AG04449 (cell line): ENCODE measurements around the gene MPHOSPH10.

DNA sequence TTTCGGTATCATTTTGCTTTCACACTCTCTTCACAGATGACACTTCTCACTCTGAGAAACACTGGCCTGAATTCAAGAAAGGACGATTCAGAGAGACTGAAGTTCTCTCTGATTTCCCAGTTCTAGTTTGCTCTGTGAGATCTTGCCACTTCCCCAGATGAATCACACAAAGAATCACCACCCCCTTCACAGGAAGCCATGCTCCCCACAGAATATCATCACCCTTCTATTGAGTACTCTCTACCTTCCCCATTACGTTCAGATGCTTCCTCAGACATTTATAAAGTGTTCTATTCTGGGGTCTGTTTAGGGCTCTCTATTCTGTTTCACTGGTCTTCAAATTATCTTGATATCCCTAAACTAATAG, 16.1 kb upstream of the CD207 start:
- RRBS, result no CpG with 5 or more reads among the region's 3 CpGs

DNA sequence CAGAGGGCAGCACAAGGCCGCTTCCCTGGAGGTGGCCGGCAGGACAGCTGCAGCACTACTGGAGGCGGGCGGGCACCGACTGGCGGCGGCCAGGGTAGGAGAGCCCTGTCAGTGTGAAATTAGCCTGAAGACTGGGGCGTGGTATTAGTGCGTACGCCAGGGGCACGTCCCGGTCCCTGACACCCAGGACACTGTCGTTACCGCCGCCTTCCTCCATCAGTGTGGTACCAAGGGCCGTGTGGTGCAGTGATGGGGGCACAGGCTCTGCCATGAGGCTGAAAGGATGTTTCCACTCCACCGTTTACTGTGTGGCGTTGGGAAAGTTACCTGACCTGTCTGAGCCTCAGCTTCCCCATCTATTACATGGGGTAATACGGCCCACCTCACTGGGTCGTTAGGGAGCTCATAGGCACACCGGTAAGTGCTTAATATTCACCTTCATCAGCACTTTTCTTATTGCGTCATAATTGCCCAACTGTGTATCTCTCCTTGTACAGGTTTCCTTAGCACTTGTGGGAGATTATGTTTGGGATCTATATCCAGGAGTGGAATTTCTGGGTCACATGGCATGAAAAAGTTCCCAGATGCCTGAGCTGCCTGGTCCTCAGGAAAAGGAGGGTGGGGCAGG, 28.6 kb upstream of the VAX2 start:
- RRBS, result 0% methylated on average over 2 of the region's 22 CpGs

DNA sequence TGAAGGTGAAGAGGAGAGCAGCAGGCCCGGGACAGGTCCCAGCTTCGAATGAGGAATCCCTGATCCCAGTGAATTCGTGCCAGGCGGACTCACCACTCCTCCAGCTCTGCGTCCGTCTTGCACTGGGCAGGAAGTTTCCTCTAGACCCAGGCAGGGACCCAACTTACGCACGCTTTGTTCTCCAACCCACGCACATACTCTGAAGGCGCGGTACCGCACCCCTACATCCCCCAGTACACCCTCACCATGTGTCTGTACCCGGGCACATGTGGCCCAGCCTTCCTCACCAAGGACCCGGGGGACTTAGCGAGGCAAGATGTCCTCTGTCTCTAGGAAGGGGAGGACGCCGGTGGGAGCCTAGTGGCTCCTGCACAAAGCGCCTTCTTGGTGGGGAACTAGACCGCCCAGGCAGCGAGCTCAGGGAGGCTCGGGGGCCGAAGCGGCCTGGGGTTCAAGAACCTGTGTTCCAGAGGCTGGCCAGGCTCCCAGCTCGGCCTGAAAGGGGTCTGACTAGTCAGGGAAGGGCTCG, 3.1 kb upstream of the VAX2 start:
- RRBS, result 13% methylated on average over 2 of the region's 25 CpGs

DNA sequence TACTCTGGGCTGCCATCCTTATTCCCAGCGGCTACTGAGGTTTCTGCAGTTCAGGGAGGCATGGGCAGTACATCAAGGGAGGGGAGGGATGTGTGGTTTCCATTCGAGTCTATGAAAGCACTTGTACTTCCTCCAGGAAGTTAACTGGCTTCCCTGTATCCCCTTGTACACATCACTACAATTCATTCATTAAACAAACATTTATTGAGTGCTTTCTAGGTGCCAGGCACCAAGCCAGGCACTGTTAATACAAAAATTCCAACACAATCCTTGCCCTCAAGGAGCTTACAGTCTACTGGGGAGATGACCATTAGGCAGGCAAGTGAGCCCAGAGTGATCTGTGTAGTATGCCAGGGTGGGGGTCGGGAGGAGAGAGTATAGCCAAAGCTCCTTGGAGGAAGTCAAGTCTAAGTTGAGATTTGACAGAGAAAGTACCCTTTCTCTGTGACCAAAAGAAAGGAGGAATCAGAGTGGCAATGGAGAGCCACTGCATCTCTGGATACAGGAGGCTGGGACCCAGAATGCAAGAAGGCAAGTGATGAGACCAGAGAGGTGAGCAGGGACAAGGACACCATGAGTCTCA, 7.4 kb downstream of the ANKRD53 start:
- RRBS, result no CpG with 5 or more reads among the region's 3 CpGs

- RRBS, result no CpG with 5 or more reads among the region's 5 CpGs
Measured at GRCh38 chr2:71064441-71065143, 3.9 kb upstream of the NAGK start.

DNA sequence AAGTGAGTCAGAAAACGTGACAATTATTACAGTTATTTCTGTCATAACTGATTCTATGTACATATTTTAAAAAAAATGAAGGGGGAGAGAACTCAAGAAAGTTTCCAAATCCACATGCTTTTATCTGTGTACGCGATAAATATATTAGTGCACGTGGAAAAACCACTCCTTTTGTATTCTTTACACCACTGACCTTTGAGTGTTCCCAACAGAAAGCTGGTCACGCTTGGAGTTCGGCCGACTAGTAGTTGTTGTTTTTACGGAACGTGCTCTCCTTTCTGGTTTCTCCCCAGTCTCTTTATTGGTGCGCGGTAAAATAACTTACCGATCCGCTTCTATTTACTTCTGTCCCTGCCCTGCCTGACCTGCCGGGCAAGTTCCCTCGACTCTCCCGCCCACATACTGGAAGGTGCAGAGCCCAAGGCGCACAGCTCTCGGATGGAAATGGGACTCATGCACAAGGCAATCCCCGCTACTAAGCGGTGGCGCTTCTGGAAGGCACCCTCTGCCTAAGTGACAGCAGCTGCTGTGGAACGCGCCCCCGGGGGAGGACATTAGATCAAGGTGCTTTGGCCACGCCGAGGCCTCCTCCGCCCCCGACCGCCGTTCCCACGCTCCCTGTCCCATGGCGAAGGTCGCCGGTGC, 383 bp downstream of the MCEE start:
- RRBS, result 1% methylated on average over 6 of the region's 34 CpGs

DNA sequence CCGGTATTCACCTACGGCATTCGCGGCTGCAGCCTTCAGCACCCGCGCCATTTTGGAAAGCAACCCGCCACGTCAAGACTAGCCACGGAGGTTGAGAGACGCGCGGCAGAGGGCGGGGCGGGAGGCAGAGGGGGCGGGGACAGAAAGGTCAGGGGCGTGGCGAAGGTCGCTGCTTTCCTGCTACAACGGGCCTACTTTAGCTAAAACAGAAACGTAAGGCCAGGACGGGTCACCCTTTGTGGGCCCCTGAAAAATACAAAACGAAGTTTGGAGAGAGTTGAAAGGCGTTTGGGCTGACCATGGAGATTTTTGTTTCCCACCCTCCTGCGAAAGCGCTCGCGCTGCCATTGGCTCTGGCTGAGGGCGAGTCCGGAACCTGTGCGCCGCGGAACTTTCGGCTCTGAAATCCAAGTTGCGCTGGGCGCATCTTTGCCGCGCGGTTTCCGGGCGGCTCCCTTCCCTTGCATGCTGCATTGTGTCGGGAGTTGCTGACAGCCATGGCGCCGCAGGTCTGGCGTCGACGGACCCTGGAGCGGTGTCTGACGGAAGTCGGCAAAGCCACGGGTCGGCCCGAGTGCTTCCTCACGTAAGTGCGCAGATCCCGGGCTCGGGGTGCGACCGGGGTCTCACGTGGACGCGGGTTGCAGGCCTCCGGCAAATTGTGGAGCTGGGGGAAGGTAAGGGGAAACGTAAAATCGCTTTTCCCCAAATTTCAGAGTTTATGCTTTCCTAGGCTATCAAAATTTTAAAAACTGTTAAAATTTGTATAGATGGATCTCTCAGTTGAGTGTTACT, at the start of gene MPHOSPH10:
Gene MPHOSPH10 (plus strand): TSS at position 466 of the 795 bp plus-strand sequence.
- RRBS, result 1% methylated on average over 11 of the region's 64 CpGs

GRCh38 chr2:71210131-71210799, 16.6 kb downstream of the PAIP2B start:
- RRBS, result no CpG with 5 or more reads among the region's 3 CpGs

- RRBS, result 4% methylated on average over 24 of the region's 98 CpGs
Measured at GRCh38 chr2:71276253-71277337, 49.7 kb upstream of the PAIP2B start.

GRCh38 chr2:71346934-71347821, 15.6 kb downstream of the ZNF638 start:
- RRBS, result no CpG with 5 or more reads among the region's 4 CpGs

DNA sequence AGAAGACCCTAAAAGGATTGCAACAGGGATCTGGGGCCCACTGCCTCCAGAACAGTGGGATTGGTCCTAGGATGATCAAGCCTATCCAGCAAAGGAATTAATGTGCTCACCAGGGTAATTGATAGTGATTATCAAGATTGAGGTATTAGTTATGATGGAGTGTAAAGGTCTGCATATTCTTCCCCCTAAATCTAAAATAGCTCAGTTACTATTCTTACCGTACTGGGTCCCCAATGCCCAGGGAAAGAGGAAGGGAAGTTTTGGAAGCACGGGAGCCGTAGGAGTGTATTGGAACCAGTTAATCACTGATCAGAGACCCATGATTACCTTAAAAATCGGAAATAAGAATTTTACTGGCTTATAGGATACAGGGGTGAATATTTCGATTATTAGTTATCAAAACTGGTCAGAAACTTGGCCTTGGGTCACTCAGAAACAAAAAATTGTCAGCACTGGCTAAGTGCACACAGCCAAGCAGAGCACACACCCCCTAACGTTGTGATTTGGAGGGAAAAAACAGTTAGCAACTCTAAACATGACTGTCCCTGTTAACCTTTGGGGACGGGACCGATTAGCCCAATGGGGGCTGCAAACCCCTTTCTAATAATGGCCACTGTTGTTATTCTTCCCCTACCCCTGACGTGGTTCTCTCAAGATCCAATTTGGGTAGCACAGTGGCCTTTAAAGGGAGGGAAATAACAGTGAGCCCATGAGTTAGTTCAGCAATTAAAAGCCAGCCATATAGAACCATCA, 58.9 kb downstream of the ZNF638 start:
- RRBS, result no CpG with 5 or more reads among the region's 9 CpGs

GRCh38 chr2:71469388-71469785, 2.9 kb downstream of the DYSF start:
- RRBS, result no CpG with 5 or more reads among the region's 2 CpGs

DNA sequence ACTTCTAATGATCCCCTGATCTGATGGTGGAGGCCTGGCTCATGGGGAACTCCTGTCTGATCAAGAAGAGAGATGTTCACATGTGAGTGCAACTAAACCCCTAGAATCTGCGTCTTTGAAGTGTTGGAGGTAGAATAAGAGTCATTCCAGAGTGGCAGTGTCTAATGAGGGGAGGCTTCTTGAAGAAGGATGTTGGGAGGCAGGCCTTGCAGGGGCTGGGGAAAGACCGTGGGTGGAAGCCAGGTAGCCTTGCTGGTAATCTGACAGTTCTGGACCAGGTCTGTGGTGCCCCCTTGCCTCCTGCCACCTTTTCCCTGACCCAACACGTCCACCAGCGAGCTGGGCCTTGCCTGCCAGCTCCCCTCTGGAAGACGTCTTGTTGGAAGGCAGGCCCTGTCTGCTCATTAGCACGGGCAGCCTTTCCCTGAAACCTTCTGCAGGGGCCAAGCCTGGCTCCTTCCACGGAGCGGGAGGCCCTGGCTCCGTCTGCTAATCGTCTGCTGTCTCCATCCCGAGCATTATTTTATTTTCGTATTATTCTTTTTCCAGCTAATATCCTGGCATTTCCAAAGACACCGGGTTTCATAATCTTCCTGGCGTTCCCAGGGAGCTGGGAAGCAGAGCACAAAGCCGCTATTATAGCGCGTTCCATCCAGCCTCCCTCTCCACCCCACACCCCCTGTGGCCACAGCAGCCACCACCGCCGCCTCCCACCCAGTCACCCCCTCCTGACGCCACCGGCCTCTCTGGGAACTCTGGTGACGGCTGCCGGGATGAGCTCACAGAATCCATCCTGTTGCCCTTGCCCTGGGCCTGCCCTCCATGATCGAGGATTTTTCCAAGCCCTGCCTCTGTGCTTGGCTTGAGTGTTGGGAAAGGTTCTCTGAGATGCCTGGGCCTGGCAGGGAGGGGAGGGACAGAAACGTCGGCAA, 112.2 kb downstream of the DYSF start:
- RRBS, result no CpG with 5 or more reads among the region's 26 CpGs

DNA sequence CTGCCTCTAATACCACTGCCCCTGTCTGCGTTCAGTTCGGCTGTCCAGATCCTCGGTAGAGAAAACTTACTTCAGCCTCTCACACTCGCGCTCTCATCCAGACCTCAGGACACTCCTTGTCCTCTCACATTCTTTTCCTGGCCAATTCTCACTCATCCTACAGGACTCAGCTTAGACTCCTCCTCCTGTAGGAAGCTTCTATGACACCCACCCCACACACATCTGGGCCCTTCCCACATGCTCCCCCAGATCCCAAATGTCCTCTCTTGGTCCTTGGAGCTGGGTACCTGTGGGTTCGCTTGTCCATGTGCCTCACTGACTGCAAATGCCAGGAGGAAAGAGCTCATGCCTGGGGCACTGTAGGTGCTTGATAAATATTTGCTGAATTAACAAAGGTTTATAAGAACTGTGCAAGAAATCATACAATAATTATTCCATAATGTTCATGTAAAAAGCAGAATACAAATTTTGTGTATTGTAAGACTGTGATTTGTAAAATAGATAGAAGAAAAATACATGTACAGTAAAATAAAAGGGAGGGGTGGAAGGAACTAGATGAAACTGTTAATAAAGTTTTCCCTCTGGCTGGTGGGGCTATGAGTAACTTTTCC, 182.7 kb downstream of the CYP26B1 start:
- RRBS, result no CpG with 5 or more reads among the region's 6 CpGs

GRCh38 chr2:72088178-72088745, 59.4 kb downstream of the CYP26B1 start:
- RRBS, result no CpG with 5 or more reads among the region's 5 CpGs

GRCh38 chr2:72693184-72693440, 132.7 kb downstream of the EXOC6B start:
- RRBS, result no CpG with 5 or more reads among the region's 2 CpGs

DNA sequence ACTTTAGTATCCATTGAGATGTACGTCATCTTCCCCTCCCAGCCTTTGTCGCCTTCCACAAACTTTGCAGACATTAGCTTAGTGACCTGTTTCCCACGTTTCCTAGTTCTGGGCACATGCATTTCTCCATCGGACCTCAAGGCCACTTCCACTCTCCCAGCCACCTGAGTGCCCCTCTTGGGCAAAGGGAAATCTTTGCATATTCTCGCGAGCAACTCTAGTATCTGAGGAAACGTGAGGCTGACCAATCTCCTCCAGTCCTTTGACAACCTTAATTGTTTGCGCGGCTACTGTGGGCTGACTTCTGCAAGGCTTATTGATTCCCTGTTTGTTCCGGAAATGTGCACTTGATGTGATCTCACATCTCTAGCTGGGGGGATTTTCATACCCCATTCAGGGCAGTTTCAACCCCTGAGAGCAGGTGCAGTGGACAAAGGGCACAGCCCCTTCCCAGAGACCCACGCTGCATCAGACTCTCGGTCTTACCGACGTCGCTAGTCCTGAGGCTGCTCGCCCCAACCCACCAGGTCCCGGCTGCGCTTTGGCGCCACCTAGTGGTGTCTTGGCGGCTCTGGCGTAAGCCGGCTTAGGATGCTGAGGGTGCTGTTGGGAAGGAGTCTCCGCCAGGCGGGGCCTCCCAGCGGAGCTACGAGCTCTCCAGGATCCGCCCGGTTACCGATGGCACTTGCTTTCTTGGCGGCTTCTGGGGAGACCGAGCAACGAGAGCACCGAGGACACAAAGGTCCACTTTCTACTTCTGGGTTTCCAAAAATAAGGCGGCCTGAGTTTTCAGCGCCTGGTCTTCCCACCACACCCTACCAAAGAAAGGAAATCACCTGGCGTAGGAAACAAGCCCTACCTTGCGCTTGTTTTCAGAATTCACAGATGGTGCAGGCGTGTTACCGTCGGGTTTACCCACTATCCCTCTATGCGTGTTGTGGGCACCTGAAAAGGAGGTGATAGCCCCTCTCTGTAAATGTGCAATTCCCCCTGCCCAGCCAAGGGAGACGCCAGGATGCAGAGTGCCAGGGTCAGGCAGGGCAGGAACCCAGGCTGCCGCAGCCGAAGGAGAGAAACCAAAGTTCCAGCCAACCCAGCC, 24.7 kb upstream of the SPR start:
- RRBS, result 4% methylated on average over 10 of the region's 44 CpGs

GRCh38 chr2:72984117-72984680, 66.9 kb downstream of the EMX1 start:
- RRBS, result no CpG with 5 or more reads among the region's 9 CpGs

GRCh38 chr2:73071408-73071578, 219 bp downstream of the SFXN5 start:
- RRBS, result no CpG with 5 or more reads among the region's 13 CpGs

- RRBS, result 81% methylated on average over 4 of the region's 18 CpGs
Measured at GRCh38 chr2:73075210-73075810, 3.8 kb upstream of the SFXN5 start.